Thoracic aorta (tissue), 1 donor: ENCODE data around the genes NCBP2AS2 and DLG1.

DNA sequence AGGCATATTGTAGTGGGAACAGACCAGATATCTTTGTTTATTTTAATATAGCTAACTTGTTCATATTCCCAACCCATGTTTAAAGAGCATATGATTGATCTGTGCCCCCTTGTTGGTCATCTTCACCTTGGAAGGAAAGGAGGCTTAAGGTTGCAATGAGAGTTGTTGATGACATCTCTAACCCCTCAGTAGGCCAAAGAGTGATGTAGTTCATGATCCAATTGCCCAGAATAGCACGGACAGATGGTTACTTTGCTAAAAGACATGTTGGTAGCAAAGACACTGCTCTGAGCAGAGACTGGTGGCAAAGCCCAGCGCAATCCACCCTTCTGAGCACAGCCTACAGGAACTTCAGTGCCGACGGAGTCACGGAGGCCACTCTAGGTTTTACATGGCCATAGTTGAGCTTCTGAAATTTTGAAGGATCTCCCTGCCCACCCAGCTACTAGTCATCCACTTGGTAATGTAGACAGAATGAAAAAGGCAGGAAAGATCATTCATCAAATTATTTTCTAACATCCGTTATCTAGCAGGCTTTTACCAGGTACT is 21.8 kb downstream of the FBXO45 start:
- RAMPAGE, long total RNA, result no peak

DNA sequence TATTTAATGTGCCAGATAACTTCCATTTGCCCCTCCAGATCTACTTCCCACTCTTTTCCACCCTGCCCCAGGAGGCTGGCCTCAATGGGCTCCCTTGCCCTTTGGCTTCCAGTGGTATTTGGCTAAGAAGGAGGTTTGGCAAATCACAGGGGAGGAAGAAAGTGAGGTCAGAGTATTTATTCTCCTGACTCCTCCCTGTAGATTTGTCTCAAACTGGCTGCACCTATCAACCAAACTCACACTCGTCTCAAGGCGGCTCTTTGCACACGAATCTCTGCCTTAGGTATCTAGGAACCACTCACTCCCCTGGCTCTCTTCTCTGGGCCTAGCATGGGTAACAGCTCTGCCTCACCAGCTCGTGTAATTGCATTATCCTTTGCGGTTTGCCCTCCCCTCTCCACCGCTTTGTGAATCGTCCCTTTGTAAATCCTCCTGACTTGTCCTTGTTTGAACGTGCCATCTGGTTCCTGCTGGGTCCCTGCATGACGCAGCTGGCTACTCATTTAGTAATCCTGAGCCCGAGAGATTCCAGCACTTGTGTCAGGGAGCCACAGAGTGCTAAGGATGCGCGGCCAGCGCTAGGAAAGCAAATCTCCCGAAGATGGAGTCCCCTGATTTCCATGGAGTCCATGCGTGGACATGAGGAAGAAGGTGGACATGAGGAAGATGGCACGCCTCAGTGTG is 26.5 kb downstream of the NRROS start:
- RAMPAGE, long total RNA, result no peak

- RAMPAGE, long total RNA, result no peak
Measured at GRCh38 chr3:196670347-196670936, 30.9 kb downstream of the NRROS start.

DNA sequence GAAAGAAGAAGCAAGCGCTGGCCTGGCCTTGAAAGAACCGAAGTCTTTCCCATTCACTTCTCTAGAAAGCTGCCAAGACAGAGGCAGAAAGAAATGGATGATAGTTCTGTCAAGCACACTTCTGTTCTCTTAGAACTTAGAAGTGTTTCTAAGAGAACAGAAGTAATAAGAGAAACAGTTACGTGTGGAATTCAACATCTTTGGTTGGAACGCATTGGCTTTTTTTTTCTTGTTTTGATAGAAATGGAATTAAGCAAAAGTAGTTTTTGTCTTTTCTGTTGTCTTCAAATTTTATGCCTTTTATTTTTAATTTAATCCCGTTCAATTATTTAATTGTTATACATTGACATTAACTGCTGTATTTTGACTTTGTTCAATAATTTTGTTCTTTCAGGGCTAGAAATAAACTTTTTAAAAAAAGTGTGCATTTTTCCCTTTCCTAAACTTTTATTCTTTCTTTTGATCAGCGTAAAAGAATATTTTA is 35.6 kb upstream of the SENP5 start:
- RAMPAGE, long total RNA, result no peak

- RAMPAGE, long total RNA, result no peak
Measured at GRCh38 chr3:196936818-196937469, 5.4 kb downstream of the NCBP2 start.

DNA sequence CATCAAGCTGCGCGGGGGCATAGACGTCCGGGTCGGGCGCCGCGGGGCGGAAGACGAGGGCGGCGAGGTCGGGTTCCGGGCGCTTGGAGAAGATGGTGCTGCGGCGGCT is at the start of gene NCBP2AS2:
NCBP2AS2 (plus strand) TSS at position 50 of the 109 bp plus-strand sequence.
- RAMPAGE, long total RNA, result no peak

GRCh38 chr3:196969224-196970331 is 945 bp upstream of the PIGZ start:
- RAMPAGE, long total RNA, result no peak

GRCh38 chr3:197027335-197028006 is 2.1 kb downstream of the MELTF start:
- RAMPAGE, long total RNA, result no peak

GRCh38 chr3:197028362-197029267 is 1.0 kb downstream of the MELTF start:
- RAMPAGE, long total RNA, result no peak

DNA sequence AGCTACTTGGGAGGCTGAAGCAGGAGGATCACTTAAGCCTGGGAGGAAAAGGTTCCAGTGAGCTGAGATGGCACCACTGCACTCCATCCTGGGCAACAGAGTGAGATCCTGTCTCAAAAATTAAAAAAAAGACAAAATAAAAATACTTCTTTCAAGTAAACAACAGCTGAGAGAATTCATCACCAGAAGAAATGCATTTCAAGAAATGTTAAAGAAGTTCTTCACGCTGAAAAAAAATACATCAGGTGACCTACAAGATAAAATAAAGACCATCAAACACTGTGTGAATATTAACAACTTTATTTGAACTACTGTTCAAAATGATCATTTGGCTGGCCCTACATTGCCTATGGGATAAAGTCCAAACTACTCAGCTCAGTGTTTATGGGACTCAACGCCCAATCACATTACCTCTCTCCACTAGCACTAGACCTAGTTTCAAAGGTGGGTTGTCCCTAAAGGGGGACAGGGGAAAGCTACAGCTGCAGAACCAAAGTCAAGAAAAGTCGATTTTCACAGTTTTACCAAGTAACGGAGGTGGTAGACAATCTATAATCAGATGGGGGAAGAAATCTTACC is 62.1 kb downstream of the DLG1 start:
- RAMPAGE, long total RNA, result start-site peak on the minus strand centred at position 253 of the sequence, 601 bp wide, 10 reads

DNA sequence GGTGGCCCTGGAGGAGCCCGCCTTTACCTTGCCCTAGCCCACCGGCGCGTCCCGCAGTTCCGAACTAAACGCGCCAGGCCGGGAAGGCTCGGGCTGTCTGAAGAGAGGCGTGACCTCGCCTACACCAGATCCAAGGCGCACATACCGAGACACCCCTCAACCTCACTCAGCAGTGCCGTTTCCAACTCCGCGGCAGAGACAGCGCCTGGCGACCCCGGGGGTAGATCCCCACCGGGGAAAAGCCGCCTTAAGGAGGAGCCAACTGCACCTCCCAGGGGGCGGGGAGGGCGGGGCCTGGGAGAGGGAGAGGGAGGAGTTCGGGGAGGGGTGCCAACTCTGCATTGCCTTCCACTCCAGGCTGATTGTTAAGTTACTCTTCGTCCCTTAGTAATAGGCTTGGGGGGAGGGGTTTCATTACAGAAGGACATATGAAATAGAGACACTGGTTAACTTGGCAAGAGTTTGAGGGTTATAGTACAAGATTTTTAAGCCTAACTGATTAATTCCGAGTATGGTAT is at the start of gene DLG1:
DLG1 (minus strand) TSS at position 222 of the 518 bp plus-strand sequence.
- RAMPAGE, long total RNA, result no peak

DNA sequence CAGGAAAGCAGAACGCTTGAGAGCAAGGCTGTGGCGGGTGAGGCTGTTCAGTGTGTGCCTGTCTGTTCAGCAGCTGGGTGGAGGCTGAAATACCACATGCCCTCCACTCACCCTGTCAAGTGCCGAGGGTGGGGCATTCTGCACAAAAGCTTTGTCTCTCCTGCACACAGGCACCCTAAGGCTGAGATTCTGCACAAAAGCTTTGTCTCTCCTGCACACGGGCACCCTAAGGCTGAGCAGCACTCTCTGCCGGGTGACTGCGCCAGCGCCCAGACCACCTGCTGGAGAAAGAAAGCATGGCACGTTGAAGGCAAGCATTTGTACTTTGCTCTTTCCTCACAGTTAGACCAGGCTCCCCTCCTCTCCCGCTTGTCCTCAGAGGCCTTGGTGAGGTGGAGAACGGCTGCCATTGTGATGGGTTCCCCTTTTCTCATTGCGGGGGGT is 97.5 kb downstream of the BDH1 start:
- RAMPAGE, long total RNA, result no peak

DNA sequence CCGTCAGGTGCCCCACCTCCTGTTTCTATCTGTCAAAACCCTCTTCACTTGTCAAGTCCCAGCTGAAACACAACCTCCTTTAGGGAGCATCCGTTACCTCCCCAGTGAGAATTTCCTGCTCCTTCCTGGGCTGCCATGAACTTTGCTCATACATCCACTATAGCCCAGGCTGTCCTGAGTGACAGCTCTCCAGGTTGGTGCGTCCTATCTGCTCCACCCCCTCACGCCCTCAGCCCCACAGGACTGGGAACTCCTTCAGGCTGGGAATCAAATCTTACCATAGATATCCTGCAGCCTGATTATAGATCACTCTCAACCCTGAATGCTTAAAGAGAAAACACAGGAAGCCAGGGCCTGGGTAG is 52.8 kb downstream of the BDH1 start:
- RAMPAGE, long total RNA, result no peak

GRCh38 chr3:197513921-197514586 is 41.7 kb downstream of the BDH1 start:
- RAMPAGE, long total RNA, result no peak

DNA sequence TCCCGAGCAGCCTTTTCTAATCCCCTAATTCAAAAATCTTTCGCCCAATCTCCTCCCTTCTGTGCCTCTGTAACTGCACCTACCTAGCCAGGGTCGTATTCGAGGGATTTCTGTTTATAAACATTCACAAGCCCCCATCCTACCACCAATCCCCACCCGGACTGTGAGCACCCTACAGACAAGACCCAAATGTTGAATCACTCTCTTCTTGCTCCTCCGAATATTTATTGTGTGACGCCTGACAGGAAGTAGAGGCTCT is 1.7 kb downstream of the BDH1 start:
- RAMPAGE, long total RNA, result no peak

DNA sequence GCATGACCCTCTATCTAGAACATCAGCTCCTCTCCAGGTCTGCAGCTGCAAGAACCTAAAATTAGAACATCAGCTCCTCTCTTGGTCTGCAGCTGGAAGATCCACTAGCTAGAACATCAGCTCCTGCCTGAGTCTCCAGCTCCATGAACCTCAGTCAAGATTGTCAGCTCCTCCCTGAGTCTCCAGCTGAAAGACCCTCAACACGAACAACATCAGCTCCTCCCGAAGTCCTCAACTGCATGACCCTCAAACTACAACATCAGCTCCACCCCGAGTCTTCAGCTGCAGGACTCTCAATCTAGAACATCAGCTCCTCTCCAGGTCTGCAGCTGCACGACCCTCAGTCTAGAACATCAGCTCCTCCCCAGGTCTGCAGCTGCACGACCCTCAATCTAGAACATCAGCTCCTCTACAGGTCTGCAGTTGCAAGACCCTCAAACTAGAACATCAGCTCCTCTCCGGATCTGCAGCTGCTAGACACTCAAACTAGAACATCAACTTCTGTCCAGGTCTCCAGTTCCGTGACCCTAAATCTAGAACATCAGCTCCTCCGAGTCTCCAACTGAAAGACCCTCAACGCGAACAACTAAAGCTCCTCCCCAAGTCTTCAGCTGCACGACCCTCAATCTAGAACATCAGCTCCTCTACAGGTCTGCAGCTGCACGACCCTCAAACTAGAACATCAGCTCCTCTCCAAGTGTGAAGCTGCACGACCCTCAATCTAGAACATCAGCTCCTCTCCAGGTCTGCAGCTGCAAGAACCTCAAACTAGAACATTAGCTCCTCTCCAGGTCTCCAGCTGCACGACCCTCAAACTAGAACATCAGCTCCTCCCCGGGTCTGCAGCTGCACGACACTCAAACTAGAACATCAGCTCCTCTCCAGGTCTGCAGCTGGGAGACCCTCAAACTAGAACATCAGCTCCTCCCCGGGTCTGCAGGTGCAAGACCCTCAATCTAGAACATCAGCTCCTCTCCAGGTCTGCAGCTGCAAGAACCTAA is 85.5 kb upstream of the BDH1 start:
- RAMPAGE, long total RNA, result no peak

- RAMPAGE, long total RNA, result no peak
Measured at GRCh38 chr3:197712189-197712929, 24.3 kb downstream of the RUBCN start.

- RAMPAGE, long total RNA, result no peak
Measured at GRCh38 chr3:198106086-198106498, 146.1 kb downstream of the LMLN start.